Smooth muscle cell (in vitro differentiated cells): Measurements from ENCODE around the gene STAM.

GRCh38 chr10:17228286-17229192 is 498 bp downstream of the VIM start:
- RAMPAGE, long total RNA = start-site peak on the minus strand at chr10:17228429-17228652, 6 and 16 reads in 2 replicates

DNA sequence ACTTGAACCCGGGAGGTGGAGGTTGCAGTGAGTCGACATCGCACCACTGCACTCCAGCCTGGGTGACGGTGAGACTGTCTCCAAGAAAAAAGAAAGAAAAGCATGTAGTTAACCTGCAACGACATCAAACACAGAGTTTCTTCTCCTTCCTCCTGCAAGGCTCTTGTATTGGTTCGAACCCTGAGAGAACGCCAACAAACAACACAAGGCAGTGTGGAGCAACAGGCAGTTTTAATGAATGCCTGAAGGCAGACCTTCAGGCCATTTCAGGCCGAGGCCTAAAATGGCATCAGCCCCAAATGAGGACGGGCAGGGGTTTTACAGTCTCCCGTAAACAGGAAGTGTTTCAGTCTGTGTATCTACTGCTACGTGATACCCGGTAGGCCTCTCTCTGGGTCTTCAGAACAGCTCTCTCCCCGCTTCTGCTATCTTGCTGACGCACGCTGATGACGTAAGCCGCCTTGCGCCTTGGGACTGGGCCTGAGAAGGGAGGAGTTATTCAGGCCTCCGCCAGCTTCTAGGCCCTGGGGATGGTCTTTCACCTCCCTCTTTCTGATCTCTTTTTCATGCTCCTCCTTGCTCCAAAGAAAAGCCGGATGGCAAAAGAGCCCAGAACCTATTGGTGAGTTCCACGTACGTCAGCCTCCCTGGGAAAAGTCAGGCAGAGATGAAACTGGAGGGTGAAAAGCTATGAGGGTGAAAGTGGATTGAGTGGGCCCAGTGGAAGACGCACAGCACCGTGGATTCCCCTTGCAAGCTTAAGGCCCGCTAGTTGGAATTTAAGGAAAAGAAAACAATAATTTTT is 67.7 kb downstream of the ST8SIA6 start:
- RAMPAGE, long total RNA = no peak

GRCh38 chr10:17644095-17645221 is at the start of gene STAM:
Gene STAM (plus strand): TSS chr10:17644151.
- RAMPAGE, long total RNA = start-site peak on the plus strand at chr10:17644172-17644259, 225 and 177 reads in 2 replicates

GRCh38 chr10:17766596-17767039 is 14.6 kb downstream of the TMEM236 start:
- RAMPAGE, long total RNA = no peak

DNA sequence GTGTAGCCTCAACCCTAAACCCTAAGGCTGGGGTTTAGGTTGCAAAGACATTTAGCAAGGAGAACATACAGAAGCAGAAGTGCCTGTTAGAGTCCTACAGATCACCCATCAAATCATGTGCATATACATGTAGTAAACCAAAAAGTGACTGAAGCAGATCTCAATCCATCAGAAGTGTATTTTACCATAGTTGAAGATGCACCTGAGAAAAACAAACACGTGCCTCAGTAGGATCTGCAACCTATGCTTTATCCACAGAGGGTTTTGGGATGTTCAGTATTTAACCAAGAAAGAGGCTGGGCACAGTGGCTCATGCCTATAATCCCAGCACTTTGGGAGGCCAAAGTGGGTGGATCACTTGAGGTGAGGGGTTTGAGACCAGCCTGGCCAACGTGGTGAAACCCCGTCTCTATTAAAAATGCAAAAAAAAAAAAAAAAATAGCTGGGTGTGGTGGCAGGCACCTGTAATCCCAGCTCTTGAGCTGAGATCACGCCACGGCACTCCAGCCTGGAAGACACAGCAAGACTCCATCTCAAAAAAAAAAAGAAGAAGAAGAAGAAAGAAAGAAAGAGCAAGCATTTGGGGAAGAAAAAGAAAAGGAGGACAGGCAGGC is 36.9 kb downstream of the CACNB2 start:
- RAMPAGE, long total RNA = no peak

DNA sequence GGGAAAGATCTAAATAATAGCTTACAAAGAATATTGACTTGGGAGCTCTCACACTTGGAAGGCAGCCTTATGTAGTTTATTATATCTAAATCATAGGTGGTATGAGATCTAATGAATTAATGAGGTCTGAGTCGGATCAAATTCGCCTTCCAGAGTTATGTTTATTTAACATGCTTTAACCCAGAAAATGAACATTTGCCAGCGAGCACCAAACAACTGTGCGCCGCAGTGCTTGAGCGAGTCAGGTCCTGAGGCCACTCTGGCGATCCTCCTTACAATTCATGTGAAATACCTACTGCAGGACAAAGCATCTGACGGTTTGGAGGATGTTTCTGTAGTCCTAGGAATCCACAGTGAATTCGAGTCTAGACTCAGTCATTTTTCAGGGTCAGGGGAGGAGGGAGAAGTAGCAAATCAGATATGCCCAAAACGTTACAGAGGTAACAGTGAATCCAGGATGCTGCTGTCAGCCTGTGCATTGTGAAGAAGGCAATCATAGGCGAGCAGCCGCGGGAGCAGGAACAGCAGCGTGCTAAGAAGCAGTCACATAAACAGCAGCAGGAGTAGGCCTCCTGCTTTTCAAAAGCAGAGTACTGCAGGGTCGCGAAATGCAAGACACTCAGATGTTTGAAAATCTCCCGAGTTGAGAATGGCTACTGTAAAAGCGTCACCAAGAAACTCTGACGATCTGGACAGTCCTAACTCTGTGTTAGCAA is 120.2 kb downstream of the CACNB2 start:
- RAMPAGE, long total RNA = no peak

GRCh38 chr10:18463768-18464296 is 187.6 kb downstream of the NSUN6 start:
- RAMPAGE, long total RNA = no peak

- RAMPAGE, long total RNA = no peak
Measured at GRCh38 chr10:18519360-18520241, 131.8 kb downstream of the NSUN6 start.

DNA sequence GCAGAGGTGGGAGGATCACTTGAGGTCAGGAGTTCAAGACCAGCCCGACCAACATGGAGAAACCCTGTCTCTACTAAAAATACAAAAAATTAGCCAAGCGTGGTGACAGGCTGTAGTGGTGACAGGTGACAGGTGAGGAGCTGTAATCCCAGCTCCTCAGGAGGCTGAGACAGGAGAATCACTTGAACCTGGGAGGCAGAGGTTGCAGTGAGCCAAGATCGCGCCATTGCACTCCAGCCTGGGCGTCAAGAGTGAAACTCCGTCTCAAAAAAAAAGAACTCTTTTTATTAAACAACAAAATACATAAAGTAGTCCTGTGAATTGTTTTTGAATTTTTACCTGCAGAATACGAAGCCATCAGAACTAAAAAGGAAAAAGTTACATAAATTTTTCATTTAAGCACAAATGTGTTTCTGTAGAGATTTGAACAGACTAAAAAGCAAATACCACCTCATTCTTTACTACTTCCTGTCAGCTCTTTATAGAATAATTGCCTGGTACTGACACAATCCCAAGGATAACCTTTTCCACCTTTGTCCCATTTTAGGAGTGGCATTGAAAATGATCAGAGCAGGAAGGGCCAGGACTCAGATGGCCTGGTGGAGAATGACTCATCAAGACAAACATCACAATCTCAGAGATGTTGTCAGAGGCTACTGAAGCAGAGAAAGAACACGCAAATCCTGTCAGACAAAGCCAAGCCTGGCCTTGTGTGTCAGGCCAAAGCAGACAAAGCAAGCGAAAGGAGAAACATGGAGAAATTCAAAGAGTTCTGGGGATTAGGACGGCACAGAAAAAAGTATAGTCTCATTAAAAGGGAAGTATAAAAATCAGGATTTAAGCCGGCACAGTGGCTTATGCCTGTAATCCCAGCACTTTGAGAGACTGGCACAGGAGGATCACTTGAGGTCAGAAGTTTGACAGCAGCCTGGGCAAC is 41.0 kb downstream of the NSUN6 start:
- RAMPAGE, long total RNA = no peak

DNA sequence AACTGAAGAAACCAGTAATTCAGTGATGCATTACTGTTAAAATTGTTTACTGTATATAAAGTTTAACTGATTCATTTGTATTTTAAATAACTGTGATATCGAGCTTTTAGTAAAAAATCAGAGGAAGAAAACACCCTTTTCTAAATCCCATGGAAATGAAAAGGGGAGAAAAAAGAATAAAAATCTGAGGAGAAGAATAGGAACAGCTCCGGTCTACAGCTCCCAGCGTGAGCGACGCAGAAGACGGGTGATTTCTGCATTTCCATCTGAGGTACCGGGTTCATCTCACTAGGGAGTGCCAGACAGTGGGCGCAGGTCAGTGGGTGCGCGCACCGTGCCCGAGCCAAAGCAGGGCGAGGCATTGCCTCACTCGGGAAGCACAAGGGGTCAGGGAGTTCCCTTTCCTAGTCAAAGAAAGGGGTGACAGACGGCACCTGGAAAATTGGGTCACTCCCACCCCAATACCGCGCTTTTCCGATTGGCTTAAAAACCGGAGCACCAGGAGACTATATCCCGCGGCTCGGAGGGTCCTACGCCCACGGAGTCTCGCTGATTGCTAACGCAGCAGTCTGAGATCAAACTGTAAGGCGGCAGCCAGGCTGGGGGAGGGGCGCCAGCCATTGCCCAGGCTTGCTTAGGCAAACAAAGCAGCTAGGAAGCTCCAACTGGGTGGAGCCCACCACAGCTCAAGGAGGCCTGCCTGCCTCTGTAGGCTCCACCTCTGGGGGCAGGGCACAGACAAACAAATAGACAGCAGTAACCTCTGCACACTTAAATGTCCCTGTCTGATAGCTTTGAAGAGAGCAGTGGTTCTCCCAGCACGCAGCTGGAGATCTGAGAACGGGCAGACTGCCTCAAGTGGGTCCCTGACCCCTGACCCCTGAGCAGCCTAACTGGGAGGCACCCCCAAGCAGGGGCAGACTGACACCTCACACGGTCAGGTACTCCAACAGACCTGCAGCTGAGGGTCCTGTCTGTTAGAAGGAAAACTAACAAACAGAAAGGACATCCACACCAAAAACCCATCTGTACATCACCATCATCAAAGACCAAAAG is 23.8 kb downstream of the NSUN6 start:
- RAMPAGE, long total RNA = no peak

- RAMPAGE, long total RNA = no peak
Measured at GRCh38 chr10:18910089-18910434, 138.5 kb upstream of the MALRD1 start.

- RAMPAGE, long total RNA = no peak
Measured at GRCh38 chr10:19816007-19816368, 244 bp upstream of the PLXDC2 start.

DNA sequence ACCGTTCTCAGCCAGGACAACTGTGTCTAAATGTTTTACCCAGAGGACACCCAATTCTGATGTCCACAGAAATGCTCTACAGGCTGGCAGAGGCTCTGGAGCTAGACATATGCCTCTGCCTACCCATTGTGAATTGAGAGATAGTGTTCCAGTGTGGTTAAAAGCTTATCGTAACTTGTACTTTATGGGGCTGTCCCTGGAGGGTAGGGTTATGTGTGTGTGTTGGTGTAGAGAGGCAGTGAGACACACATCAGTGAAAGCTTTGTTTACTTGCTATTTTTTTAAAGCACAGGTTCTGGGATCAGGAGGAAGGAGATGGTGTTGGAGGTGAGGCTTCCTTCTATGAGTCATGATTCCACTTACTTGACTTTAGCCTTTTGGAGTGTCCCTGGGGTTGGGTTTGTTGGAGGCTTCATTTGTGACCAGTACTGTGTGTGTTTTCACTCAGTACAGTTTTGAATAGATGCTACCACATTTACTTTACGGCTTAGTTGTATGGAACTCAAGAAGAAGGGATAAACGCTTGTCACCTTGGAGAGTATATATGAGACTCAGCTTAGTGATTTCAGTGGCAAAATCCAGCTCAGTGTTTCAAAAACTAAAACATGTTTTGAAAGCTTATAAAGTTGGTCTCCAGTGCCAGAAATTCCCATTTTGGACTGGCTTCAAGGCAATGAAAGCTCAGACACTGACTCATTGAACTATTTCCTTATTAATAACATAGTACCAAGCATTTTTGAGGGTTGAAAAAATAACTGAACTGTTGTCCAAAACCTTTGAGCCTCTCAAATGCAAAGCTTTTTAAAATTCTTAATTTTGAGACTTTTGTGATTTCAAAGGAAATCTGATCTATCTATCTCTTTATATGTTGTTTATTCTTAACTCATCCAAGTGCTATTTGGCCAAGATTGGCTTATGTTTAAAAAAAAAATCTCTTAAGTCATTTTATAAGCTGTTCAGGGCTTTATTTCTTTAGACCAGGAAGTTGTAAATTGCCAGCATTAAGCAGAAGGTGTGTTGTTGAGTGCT is 106.2 kb downstream of the PLXDC2 start:
- RAMPAGE, long total RNA = no peak

GRCh38 chr10:20006178-20006689 is 190.0 kb downstream of the PLXDC2 start:
- RAMPAGE, long total RNA = no peak

DNA sequence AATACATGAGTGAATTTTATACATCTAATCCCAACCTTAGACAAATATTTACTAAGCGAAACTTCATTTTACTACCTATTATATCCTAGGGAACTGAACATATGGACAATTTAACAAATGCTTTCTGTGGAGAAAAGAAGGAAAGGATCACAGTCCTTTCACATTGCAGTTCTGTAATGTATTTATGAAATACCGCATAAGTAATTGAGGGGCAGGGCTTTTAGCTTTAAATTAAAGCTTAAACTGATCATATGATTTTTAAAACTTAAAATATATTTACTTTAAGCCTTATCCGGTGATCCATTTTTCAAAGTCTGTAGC is 275.7 kb downstream of the PLXDC2 start:
- RAMPAGE, long total RNA = no peak

GRCh38 chr10:20096105-20096666 is 280.0 kb downstream of the PLXDC2 start:
- RAMPAGE, long total RNA = no peak

- RAMPAGE, long total RNA = no peak
Measured at GRCh38 chr10:20124916-20125496, 308.8 kb downstream of the PLXDC2 start.

GRCh38 chr10:20215526-20216233 is 399.4 kb downstream of the PLXDC2 start:
- RAMPAGE, long total RNA = no peak

DNA sequence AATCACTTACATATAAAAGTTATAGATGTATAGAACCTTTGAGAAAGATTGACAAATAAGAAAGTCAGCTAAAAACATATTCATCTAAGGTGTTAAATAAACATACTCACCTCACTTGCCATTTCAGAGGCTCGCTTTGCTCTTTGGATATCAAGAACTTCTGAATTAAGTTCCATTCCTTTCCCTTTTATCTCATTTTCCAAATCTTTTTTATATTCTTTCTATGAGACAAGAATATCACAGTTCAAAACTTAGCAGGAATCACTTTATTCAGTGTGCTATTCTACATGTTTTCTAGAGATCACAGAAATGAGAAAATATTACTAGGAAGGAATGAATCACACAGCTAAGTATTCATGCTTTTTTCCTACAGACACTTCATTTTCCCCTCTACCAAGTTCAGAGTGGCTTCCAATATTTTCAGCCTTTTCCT is 56.5 kb downstream of the NEBL start:
- RAMPAGE, long total RNA = no peak

DNA sequence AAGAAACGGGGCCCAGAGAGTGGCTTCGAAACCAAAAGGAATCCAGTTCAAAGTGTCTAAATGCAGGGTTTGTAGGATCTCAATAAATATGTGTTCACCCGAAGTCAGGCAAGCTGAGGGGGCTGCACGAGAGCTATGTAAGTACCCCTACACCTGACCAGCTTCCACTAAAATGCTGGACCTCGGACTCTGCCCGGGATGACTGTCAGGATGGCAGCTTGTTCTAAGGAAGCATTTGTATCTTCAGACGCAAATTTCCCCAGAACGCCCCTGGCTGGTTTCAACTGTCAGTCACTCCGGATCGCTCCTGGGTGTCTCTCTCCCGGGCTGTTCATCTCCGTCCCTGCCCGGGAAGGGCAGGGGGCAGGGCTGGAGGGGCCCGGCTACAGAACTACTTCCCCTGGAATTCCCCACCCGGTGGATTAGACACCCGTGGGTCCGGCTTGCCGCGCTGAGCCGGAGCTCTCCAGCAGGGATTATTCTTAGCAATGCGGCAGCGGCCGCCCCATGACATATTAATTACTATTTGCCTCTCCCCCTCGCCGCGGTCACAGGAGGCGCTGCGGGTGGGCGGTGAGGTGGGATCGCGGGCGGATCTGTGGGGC is 275.8 kb upstream of the NEBL start:
- RAMPAGE, long total RNA = no peak